ENCODE measurements around a stretch of chr9.

DNA sequence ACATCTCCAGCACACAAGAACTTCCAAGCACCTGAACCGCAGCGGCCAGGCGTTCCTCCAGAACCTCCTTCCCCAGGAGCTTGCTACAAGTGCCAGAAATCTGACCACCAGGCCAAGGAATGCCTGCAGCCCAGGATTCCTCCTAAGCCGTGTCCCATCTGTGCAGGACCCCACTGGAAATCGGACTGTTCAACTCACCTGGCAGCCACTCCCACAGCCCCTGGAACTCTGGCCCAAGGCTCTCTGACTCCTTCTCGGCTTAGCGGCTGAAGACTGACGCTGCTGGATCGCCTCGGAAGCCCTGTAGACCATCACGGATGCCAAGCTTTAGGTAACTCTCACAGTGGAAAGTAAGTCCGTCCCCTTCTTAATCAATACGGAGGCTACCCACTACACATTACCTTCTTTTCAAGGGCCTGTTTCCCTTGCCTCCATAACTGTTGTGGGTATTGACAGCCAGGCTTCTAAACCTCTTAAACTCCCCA is 357.6 kb upstream of the TNC start:
- PRO-cap, 2 experiments = no peak in any of the 2 experiments

GRCh38 chr9:115668883-115669082 is 484.8 kb upstream of the PAPPA start:
- PRO-cap, 2 experiments = no peak in any of the 2 experiments

DNA sequence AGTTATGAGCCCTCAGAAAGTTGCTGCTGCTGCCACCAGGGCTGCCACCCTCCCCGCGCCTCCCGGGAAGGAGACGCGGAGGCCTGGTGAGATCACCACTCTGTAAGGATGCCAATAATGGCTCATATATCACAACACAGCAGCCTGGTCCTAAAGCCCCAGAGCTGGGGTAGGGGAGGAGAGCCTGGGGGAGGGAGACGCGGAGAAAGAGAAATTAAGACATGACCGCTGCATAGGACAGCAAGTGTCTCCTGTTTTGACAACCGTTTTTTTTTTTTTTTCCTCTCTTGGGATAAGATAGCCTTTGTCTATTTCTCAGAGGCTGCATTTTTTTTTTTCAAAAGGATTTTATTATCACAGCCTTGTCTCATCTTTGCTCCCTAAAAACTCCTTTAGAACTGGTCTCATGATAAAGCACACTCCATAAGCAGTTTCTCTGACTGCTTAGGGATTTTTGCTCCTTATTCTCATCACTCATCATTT is 211.7 kb downstream of the PAPPA start:
- PRO-cap, 2 experiments = no peak in any of the 2 experiments

- PRO-cap, 2 experiments = no peak in any of the 2 experiments
Measured at GRCh38 chr9:116549264-116549801, 137.8 kb upstream of the TRIM32 start.

DNA sequence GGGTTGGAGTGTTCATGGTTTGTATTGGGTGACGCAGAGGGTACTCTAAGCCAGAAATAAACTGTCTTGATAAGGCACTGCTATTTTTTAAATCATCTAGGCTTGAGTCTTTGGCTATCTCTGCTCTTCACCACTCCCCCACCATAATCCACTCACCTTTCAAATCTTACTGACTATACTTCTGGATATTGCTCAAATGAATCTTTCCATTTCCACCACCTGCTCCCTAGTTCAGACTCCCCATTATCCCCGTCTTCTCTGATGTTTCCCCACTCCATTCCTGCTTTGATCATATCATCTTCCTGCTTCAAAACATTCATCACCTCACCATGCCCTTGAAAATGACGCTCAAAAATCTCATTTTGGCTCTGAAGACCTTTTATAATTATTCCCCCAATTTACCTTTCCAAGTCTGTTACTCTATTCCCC is 8.7 kb downstream of the TRIM32 start:
- PRO-cap, 2 experiments = no peak in any of the 2 experiments

DNA sequence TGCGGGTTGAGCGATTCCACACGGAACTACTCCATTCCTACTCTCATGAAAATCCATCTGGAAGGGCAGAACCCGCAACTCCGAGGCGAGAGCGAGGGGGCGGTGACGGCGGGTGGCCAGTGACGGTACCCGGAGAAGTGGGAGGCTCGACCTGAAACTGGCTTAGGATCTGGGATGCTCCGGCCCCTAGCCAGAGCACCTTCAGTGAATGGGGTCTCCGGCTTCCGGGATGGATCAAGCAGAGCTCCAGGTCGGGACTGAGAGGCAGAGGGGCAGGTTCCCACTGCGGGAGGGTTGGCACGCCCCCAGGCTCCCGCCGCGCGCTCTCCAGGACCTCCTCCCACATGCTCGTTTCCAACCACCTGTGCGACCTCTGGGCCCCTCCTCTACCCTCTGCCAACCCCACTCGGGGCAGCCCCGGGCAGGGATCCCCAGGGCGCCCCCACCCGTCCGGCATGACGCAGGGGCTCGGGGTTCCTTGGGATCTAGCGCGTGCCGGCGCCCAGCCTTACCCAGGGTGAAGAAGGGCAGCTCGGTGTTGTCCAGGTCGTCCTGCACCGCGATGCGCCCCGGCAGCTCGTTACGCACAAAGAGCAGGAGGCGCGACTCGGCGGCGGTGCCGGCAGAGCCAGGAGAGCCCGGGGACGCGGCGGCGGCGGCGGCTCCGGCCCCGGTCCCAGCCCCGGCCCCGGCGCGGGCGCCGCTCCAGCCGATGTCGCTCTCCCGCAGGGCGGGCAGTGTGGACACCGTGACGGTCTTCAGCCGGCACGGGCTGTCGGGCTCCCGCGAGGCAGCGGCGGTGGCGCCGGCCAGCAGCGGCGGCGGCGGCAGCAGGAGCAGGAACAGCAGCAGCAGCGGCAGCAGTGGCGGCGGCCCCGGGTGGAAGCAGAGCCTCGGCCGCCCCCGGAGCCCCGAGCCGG is 612 bp downstream of the ASTN2 start:
- PRO-cap, 2 experiments = no peak in any of the 2 experiments

DNA sequence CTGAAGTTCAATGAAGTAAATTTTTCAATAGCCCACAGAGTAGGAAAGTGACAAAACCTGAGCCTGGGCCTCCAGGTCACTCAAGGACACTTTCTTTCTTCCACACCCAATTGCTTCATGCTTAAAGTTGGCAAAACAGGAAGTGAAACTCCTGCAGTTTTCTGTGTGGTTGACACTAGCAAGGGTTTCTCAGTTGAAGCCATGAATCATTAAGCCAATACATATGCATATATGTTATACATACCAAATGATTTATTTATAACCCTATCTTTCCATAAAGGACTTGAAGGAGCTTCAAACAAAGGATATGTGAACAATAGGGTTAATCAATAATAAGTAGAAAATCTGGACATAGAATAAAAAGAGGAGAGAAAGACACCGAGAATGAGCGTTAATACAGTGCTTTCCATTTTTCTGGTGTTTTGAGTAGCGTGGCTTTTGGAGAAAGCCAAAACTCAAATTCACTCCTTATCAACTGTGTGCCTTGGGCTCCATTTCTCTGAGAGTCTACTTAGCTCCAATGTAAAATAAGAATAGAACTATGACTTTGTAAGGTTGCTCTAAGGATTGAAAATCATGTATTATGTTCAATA is 14.0 kb downstream of the TLR4 start:
- PRO-cap, 2 experiments = no peak in any of the 2 experiments

- PRO-cap, 2 experiments = no peak in any of the 2 experiments
Measured at GRCh38 chr9:117783657-117784425, 79.6 kb downstream of the TLR4 start.

DNA sequence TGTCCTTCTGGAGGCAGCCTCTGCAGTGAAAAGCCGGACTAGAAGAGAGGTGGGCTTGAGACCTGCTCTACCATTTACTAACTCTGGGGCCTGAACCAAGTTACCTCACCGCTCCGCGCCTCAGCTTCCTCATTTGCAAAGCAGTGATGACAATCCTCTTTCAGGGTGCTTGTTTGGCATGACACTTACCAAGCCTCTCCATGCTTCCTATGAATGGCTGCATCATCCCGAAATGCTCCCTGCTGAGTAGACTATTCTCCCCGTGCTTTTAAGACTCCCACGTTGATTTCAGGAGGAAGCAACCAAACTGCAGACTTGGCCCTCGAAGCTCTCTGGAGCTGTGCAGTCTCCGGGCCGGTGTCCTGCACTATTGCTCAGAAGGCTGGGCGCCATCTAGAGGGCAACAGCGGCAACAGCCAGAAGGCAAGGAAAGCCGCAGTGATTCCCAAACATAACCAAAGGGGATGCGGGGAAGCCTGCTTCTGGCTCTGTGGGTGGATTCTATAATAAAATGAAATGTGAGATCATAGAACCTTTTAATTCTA is 599.7 kb upstream of the BRINP1 start:
- PRO-cap, 2 experiments = no peak in any of the 2 experiments

DNA sequence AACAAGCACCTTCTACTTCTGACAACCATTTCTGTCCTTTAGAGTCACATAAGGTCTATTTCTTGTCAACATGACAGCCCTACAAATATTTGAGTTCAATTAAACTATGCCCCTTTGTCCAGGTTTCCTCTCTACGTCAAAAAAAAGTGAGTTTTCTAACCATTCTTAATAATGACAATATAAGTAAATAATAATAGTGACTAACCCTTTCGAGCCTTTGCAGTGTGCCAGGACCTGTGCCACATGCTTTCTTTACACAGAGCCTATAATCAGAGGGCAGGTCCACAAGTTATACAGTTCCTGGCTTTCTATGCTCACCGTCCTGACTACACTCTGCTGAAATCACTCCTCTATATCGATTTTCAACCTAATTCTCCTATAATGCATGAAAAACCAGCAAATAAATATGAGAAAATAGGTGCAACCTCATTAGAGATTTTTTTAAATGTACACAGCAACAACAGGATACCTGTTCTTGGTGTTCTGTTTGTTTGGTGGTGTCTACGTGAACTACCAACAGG is 115.0 kb downstream of the CDK5RAP2 start:
- PRO-cap, 2 experiments = no peak in any of the 2 experiments

DNA sequence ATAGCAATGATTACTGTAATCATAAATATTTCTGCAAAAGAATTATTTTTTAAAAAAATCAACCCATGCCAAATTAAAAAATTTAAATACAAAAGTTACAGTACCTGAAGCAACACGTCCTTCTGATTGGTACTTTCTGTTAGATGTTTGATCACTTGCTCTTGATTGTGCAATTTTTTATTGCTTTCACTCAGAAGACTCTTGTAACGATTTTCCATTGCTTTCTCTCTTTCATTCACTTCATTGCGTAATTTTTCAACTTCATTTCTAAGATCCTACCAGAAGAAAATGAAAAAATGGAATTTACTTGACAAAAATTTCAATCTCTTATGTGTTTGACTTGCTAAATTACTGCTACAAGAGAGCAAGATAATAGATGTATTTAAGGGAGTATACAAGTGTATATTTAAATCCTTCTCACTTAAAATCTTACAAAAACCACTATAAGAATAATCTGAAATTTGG is 88.7 kb downstream of the CDK5RAP2 start:
- PRO-cap, 2 experiments = no peak in any of the 2 experiments

GRCh38 chr9:120524854-120525197 is 55.1 kb downstream of the CDK5RAP2 start:
- PRO-cap, 2 experiments = no peak in any of the 2 experiments

GRCh38 chr9:120527663-120528015 is 52.3 kb downstream of the CDK5RAP2 start:
- PRO-cap, 2 experiments = no peak in any of the 2 experiments

GRCh38 chr9:120536108-120536767 is 43.7 kb downstream of the CDK5RAP2 start:
- PRO-cap, 2 experiments = no peak in any of the 2 experiments

GRCh38 chr9:120604306-120605030 is 24.5 kb upstream of the CDK5RAP2 start:
- PRO-cap, 2 experiments = no peak in any of the 2 experiments

GRCh38 chr9:120631791-120632227 is 51.8 kb upstream of the CDK5RAP2 start:
- PRO-cap, 2 experiments = no peak in any of the 2 experiments

DNA sequence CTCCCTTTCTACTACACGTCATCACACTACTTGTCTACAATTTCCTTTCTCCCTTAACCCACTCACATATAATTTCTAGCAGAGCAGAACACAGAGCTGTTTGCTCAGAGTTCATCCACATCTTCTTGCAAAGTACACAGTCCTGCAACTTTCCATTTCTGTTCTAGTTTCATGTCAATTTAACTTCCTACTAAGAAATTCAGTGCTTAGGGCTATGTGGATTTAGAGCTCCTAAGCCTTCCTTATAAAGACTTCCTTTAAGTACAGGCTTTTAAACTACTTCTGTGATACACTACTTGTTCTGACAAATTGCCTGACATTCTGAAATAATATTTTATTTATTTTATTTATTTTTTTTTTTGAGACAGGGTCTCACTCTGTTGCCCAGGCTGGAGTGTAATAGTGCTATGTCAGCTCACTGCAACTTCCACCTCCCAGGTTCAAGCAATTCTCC is 61.2 kb downstream of the MEGF9 start:
- PRO-cap, 2 experiments = no peak in any of the 2 experiments

- PRO-cap, 2 experiments = no peak in any of the 2 experiments
Measured at GRCh38 chr9:120712108-120712809, 2.0 kb downstream of the MEGF9 start.

GRCh38 chr9:120723528-120723939 is 9.3 kb upstream of the MEGF9 start:
- PRO-cap, 2 experiments = no peak in any of the 2 experiments

GRCh38 chr9:120781171-120781631 is 12.0 kb downstream of the FBXW2 start:
- PRO-cap, 2 experiments = no peak in any of the 2 experiments